ENCODE results near the gene RRAD.

- RAMPAGE, long total RNA, result no peak
- RRBS, result no CpG with 5 or more reads among the region's 13 CpGs
These were observed 45.7 kb downstream of the CMTM4 start for GRCh38 chr16:66650856-66651282.

DNA sequence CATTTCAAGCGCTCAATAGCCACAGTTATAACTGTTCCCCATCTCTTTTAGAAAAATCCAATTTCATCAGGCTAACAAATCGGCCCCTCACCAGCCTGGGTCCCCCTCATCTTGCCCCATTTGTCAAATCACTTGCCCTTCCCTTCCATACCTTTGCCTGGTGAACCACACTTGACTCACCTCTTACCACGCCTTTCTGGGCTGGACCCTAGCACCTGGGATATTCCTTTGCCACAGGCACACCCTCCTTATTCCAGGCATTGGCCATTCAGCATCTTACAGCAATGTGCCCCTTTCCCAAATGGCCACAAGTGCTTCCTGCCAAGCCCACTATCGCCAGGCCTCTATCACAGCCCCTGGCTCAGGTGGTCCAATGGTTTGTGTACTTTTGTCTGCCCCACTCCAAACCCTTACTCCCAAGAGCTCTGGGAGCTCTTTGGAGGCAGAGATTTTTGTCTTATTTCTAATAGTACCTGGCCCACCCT lies 14.8 kb downstream of the CMTM4 start:
- RAMPAGE, long total RNA, result no peak
- RRBS, result no CpG with 5 or more reads among the region's 4 CpGs

- RAMPAGE, long total RNA, result no peak
- RRBS, result no CpG with 5 or more reads among the region's 5 CpGs
These were observed 2.3 kb downstream of the CMTM4 start for GRCh38 chr16:66694283-66694518.

- RAMPAGE, long total RNA, result no peak
- RRBS, result no CpG with 5 or more reads among the region's 11 CpGs
These were observed 18.9 kb downstream of the CDH16 start for GRCh38 chr16:66899415-66900471.

DNA sequence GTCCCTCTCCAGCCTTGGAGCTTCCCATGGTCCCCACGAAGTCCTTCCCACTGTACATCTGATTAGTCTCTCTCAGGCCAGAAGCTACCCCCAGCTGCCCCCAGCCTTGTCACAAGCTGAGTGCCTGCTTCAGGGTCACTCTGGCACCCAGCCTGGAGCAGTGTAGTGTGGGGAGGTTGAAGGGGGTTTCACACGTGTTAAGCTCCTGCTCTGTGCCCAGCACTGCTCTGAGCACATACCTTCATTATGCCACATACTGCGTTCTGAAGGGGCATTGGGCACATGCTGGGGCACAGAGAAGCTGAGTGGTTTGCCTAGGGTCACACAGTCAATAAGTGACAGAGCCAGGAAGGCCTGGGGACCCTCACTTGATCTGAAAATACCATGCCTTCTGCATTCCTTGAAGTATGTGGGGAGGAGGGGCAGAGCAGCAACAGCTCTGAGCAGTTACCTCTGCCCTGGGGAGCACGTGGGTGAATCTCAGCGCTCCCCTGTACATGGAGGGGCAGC lies 1.3 kb upstream of the CDH16 start:
- RAMPAGE, long total RNA, result no peak
- RRBS, result no CpG with 5 or more reads among the region's 5 CpGs

DNA sequence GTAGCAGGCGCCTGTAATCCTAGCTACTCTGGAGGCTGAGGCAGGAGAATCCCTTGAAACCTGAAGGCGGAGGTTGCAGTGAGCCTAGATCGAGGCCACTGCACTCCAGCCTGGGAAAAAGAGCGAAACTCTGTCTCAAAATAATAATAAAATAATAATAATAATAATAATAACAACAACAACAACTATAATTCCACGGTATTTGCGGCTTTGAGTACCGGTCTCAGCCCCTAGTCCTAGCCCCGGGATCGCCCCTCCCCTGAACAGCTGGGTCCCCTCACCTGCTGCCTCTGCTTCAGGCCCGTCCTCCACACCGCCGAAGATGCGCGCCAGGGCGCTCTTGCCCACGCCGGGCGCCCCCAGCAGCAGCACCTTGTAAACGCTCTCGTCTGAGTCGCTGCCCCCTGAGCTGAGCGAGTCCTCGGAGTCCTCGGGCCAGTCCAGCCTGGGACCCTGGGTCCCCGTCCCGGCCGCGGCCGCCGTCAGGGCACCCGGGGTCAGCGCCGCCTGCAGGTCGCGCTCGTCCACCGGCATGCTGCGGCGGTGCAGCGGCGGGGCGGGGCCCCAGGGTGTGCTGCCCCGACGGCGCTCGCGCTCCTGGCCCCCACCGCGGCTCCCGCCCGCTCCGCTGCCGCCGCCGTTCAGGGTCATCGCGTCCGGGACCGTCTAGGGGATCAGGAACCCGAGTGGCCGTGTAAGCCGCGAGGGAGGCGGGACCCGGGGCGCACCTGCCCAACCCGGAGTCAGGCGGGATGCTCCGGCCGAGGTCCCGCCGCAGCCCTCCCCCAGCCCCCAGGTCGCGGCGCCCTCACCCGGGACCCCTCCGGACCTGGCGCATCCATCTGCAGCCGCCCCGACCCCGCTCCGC lies 572 bp downstream of the RRAD start:
- RAMPAGE, long total RNA, result no peak
- RRBS, result 4% methylated on average over 39 of the region's 82 CpGs

DNA sequence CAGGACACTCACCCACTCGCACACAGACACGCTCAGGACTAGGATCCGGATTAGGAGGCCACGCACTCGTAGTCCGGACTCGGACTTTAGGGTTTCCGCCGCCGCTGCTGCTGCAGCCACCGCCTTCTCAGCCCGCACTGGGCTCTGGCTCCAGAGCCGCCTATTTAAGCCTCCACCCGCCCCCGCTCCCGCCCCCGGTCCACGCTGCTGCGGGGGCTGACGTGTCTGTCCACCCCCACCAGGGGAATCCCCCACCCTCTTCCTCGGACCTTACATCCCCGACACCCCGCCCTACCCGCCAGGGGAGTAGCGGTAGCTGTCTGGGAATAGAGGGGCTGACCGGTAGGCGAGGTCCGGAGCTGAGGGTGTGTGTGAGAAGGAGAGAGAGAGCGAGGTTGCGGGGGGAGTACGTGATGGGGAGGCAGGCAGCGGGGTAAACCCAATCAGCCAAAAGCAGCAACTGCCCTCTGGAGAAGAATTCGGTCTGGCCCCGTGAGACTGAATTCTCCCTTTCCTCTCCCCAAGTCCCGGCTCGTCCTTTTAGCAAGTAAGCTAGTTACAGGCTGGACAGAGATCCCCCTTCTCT lies at the start of gene RRAD:
Gene RRAD (minus strand): TSS at position 139 of the 586 bp plus-strand sequence.
- RAMPAGE, long total RNA, result no peak
- RRBS, result 3% methylated on average over 3 of the region's 36 CpGs

GRCh38 chr16:66931787-66932447 lies 2.3 kb downstream of the CIAO2B start:
- RAMPAGE, long total RNA, result no peak
- RRBS, result no CpG with 5 or more reads among the region's 6 CpGs

- RAMPAGE, long total RNA, result no peak
- RRBS, result no CpG with 5 or more reads among the region's 13 CpGs
These were observed 14.3 kb upstream of the PHAF1 start for GRCh38 chr16:67095301-67095945.

GRCh38 chr16:67199239-67200320 lies 649 bp downstream of the ELMO3 start:
- RAMPAGE, long total RNA, result no peak
- RRBS, result 37% methylated on average over 27 of the region's 69 CpGs

GRCh38 chr16:67202347-67203291 lies 3.7 kb downstream of the ELMO3 start:
- RAMPAGE, long total RNA, result no peak
- RRBS, result 89% methylated on average over 1 of the region's 32 CpGs

DNA sequence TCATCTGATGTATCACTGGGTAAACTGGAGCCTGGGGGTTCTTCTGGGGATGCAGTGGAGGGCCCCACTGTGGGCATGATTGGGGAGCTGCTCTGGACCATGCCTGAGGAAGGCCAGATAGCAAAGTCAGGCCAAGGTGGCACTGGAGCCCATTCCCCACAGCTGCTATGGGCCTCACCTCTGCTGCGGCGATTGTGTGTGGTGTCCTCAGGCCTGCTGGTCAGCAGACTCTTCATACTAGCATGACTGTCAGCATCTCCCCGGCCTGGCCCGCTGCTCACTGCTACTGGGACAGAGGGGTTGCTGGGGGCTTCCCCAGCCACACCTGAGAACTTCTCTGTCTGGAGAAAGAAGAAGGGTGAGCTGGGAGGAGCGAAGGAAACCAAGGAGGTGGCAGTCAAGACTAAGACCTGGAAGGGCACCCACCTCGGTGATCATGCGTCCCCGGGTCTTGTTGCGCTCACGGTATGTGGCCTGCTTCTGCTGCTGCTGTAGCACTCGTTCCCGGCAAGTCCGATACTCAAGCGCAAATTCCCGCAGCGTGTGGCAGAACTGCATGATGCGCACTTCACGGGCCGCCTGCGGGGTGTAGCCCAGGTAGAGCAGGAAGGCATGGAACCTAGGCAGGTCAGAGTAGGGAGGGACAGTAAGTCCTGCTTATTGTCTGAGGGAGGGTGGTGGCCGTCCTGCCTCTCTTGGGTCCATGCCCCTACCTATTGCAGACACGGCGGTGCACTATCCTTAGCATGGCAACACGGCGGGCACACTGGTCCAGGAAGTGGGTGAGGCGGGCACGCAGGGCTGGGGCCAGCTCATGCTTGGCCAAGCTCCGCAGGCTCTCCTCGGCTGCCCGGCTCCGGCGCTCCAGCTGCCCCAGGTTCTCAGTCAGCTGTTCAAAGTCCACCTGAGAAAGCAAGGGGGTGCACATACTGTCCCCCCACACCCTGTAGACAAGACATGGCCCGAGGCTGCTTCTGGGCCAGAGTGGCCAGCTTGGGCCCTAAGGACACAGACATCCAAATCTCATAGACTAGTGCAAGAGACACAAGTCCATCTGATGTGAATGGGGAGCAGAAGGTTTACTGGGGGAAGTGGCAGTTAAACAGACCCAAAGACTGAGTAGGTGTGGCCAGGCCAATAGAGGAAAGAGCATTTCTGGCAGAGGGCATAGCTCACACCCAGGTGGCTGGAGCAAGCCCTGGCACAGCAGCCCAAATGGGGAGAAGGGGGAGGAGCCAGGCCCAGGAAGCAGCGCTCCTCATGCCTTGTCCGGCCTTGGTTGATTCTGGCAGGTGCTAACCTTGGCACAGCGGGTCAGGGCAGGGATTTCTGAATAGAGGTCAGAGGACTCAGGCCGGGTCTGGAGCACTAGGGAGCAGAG lies 3.4 kb downstream of the TMEM208 start:
- RAMPAGE, long total RNA, result no peak
- RRBS, result 90% methylated on average over 7 of the region's 37 CpGs

DNA sequence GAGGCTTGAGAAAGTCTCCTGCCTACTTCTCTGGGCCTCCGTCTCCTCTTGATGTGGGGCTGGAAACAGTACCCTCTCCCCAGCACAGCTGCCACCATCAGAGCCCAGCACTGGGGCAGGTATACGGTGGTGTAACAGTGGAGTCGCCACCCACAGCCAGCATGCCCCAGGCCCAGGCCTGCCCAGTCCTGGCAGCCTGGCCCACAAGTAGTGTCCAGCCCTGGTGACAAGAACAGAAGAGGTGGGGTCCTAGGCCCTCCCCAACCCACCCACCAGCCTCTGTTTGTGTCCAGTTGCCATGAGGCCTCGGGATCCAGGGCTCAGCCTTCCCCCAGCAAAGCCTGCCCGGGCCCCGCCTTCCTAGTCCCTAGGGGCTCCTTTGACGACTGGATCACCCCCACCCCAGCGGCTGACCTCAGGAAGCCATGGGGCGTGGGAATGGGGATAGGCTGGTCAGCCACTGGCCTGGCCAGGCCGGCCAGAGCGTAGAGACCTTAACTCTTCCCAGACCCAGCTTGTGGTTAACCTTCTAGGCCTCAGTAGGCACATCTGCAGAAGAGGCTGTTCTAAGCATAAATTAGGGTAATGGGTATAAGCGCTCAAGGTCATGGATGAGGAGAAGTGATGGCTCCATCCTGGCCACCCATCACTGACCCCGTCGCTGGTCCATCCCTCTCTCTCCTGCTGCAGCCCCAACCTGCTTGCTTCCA lies 4.1 kb upstream of the TPPP3 start:
- RAMPAGE, long total RNA, result no peak
- RRBS, result no CpG with 5 or more reads among the region's 14 CpGs

GRCh38 chr16:67429192-67430006 lies 1.5 kb upstream of the HSD11B2 start:
- RAMPAGE, long total RNA, result no peak
- RRBS, result no CpG with 5 or more reads among the region's 4 CpGs

- RAMPAGE, long total RNA, result no peak
- RRBS, result no CpG with 5 or more reads among the region's 4 CpGs
These were observed 3.2 kb downstream of the HSD11B2 start for GRCh38 chr16:67434057-67434668.

DNA sequence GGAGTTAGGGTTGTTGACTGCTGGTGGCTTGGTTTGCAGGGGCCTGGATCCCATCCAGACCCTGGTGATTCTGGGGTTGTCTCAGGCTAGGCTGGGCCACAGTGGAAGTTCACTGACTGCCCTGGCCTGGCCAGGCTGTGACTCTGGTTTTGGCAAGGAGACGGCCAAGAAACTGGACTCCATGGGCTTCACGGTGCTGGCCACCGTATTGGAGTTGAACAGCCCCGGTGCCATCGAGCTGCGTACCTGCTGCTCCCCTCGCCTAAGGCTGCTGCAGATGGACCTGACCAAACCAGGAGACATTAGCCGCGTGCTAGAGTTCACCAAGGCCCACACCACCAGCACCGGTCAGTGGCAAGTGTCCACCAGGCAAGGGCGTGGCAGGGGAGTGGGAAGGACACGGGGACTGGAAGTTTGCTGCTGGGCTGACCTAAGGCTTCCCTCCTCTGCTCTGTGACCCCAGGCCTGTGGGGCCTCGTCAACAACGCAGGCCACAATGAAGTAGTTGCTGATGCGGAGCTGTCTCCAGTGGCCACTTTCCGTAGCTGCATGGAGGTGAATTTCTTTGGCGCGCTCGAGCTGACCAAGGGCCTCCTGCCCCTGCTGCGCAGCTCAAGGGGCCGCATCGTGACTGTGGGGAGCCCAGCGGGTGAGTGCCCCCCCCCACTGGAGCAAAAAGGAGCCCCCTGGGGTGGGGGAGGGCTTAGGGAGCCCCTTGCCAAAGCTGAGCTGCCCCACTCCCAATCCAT lies 4.7 kb downstream of the HSD11B2 start:
- RAMPAGE, long total RNA, result no peak
- RRBS, result 100% methylated on average over 1 of the region's 23 CpGs

DNA sequence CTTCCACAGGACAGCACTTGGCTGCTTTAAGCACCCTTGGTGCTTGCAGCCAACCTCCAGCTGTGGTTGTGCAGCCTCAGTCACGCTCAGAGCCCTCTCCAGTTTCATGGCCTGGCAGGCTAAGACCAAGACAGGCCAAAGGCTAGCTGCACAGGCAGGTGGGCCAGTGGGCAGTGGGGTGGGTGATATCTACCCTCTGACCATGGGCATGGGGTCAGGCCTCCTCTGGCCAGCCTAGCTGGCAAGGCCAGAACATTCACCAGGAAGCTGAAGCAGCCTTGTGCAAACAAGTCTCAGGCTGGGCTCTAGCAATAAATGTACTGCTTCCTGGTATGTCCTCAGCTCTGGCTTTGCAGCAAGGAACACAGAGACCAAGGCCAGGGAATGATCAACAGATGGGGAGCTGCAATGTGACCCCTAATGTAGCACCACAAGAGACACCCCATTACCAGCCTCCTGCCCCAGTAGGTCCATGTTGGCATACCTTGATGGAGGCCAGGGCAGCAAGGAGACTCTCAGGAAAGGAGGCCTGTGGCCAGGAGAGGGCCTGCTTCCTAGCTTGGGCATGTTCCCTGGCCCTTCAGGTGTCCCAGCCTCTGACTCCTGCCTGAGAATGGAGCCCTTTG lies 20.9 kb downstream of the HSD11B2 start:
- RAMPAGE, long total RNA, result no peak
- RRBS, result no CpG with 5 or more reads among the region's 1 CpG

- RAMPAGE, long total RNA, result no peak
- RRBS, result 92% methylated on average over 1 of the region's 15 CpGs
These were observed 10.0 kb upstream of the RIPOR1 start for GRCh38 chr16:67518428-67519157.

GRCh38 chr16:67545432-67546122 lies 16.7 kb upstream of the CTCF start:
- RAMPAGE, long total RNA, result no peak
- RRBS, result no CpG with 5 or more reads among the region's 20 CpGs

- RAMPAGE, long total RNA, result no peak
- RRBS, result no CpG with 5 or more reads among the region's 21 CpGs
These were observed 1.2 kb downstream of the C16orf86 start for GRCh38 chr16:67667625-67668378.